Anterior vena cava (tissue), 1 donor: ENCODE data around the genes MCM10, PHYH and PRPF18.

- PRO-cap: no peak
Measured at GRCh38 chr10:11683296-11684026, 58.7 kb upstream of the ECHDC3 start.

- PRO-cap: bidirectional peak, plus-strand start at chr10:11742438, minus-strand start at chr10:11742249
Measured at GRCh38 chr10:11742014-11742316, 217 bp upstream of the ECHDC3 start.

DNA sequence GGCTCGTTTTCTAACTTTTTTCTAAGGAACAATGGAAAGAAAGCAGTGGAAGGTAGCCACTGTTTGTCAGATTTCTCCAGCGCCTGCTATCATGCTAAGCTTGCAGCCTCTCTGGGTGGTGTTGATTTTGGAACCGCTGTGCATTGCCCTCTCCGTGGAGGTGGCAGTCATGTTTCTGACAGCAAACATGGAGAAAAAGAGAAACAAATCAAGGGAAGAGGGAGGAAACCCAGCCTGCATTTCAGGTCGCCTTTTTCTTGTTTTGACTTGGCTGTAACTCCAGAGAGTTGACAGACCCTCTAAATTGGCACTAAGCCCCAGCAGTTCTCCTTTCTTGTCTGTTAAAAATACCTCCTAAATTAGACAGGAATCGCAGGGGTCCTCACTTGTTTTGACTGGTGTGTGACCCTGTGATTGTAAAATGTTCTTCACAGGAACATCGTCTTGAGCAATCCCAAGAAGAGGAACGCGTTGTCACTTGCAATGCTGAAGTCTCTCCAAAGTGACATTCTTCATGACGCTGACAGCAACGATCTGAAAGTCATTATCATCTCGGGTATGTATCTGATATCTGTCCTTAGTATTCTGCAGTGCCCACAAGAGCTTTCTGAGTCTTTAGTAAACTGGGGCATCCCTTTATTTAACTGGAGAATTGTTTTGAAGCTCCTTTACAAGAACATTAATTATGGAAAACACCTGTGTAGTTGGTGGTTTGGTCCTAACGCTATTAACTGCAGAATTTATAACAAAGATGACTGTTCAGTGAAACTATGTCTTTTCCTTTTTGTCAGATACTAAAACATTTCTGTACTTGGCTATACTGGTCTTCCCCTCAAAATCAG, 5.0 kb downstream of the ECHDC3 start:
- PRO-cap: no peak

DNA sequence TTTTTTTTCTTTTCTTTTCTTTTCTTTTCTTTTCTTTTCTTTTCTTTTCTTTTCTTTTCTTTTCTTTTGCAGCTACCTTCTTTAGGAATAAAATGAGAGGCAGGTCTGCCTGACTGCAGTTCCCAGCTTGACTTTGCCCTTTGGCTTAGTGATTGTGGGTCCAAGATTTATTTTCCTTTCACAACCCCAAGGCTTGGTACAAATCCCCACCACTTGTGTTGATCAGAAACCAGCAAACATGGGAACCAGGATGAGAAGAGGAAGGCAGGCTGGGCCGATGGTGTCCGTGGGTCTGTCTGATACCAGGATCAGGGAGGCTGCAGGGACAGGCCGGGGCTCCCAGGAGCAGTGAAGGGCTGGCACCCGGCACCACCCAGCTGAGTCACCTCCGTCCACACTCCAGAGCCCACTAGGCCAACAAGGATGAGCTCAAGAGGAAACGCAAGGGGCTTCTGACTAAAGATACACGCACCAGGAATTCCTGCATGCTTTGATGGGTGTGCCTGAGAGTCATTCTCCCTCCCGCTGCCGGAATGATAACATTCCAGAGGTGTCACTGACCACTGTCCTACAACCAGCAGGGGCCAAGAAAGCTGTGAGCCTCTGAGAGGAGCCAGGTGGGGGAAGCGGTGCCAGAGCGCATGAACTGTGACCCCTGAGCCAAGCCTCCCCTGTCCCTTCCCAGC, 29.4 kb upstream of the PROSER2 start:
- PRO-cap: no peak

DNA sequence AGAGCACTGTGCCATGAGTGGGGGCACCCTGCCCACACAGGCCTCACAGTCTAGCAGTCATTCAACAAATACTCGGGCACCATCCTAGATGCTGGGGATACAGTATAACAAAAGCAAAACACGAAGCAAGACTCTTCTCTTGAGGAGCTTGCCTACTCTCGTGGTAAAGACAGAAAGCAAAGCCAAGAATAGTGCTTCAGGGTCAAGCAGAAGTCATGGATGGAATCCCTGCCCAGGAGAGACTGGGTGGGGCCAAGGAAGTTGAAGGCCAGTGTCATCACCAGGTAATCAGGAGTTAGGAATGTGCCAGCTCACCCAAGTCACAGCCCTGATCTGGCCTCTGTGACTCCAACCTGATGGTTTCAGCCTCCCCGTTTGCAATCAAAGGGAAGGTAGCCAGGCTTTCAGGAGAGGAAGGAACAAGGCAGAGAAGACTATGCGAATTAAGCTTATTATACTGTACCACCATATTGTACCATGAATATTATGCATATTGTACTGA, 58.9 kb downstream of the PROSER2 start:
- PRO-cap: no peak

GRCh38 chr10:11898048-11899008, 75.2 kb downstream of the PROSER2 start:
- PRO-cap: no peak

GRCh38 chr10:12043055-12043835, 636 bp upstream of the UPF2 start:
- PRO-cap: bidirectional peak, plus-strand start at chr10:12043314, minus-strand start at chr10:12043180

DNA sequence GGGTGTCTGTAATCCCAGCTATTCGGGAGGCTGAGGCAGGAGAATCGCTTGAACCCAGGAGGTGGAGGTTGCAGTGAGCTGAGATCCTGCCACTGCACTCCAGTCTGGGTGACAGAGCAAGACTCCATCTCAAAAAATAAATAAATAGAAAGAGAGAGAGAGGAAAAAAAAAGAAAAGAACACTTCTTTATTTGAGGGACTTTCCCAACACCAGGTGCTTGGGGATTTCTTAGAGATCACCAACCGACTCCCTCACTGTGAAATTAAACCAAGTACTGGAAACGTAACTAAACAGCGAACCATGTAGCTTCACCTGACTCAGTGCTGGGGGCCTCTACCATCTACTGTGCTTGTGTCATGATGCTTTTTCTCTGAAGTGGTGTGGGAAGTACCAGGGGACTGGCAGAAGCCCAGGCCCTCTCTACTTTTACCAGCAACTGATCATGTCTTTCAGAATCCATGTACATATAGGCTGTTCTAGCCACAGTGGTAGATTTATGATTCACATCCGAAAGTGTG, 6.9 kb upstream of the SEC61A2 start:
- PRO-cap: no peak

- PRO-cap: no peak
Measured at GRCh38 chr10:12489628-12490157, 140.3 kb downstream of the CAMK1D start.

DNA sequence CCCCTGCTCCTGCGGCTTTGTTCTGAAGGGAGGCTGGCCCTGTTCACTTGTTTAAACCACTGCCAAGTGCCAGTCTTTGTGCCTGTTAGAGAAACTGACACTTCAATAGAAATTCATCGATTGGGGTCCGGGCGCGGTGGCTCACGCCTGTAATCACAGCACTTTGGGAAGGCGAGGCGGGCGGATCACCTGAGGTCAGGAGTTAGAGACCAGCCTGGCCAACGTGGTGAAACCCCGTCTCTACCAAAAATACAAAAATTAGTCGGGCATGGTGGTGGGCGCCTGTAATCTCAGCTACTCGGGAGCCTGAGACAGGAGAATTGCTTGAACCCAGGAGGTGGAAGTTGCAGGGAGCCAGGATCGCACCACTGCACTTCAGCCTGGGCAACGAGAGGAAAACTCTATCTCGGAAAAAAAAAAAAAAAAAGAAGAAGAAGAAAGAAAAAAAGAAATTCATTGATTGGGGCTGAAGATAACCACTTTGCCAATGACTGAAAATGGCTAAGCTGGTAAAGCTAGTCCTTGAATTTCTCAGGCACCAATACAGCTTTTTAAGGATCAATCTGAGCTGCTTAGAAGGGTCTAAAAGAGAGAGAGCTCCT, 210.9 kb downstream of the CAMK1D start:
- PRO-cap: no peak

GRCh38 chr10:12598910-12599690, 249.8 kb downstream of the CAMK1D start:
- PRO-cap: no peak

- PRO-cap: no peak
Measured at GRCh38 chr10:12604065-12604505, 254.7 kb downstream of the CAMK1D start.

- PRO-cap: no peak
Measured at GRCh38 chr10:12666379-12667022, 317.2 kb downstream of the CAMK1D start.

GRCh38 chr10:12844902-12845429, 156.5 kb downstream of the CCDC3 start:
- PRO-cap: unidirectional peak, minus-strand start at chr10:12845347

DNA sequence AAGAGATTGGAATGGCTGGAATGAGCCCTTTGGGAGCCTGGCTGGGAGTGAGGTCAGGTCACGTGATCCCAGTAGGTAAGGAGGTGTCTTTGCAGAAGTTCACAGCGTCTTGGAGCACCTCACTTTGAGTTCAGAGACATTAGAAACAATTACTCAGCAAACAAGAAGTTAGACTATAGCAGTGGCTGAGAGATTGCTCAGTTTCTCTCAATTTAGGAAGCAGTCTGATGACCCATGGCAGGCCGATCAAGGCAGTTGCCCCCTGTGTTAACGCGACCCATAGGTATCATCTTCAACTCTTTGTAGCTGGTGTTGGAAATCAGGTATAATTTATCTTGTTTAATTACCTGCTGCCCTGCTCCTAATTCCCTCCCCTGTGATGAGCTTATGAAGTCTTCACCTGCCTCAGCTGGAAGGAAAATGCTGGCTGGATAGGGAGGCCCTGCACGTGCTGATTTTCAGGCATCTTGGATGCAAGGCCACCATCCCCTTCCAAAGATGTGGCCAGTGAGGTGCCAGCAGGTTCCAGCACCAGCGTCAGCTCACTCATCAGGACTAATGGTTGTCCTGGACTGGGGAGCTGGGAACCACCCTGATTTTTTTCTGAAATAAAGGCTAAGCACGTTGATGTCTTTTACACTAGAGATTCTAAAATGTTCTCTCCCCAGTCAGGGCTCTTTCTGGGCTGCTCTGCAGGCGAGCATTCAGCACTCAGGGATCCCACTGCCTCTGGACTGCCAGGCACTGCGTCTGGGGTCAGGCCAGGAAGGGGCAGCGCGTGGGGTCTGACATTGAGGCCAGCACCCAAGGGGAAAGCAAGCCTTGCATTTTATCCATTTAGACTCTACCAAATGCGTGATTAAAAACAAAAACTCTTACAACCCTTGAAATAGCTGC, 103.8 kb downstream of the CCDC3 start:
- PRO-cap: no peak

DNA sequence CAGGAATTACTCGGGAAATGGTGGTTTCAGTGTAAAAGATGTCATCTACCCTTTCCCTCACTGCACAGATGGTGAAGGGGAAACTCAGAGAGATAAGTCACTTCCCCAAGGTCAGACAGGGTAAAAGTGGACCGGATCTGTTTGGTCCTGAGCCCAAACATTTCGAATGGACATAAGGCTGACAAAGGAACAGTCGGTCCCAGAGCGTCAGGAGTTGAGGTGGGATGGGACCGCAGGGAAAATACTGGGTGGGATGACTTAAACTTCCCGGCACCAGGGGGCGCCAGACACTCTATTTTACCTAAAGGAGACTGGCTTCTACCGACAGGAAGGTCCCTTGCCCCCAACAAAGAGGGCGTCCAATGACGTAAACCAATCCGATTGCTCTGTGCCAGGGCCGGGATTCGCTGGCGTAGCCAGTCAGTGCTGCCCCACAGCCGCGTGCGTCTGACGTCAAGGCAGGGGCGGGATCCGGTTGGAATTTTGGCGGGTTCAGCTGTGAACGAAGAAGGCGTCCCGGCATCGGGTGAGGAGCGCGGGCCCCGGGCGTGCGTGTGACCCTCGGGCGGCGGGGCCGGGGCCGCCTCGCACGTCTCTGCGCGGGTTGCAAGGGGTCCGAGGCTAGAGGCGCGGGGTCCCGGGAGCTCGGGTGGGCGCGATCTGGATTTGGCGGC, at the start of gene MCM10:
Gene MCM10, plus strand, starts transcription at position 478 of the 674 bp plus-strand sequence.
- PRO-cap: bidirectional peak, plus-strand start at position 522 of the sequence, minus-strand start at position 216 of the sequence

- PRO-cap: no peak
Measured at GRCh38 chr10:13288080-13288711, 11.7 kb downstream of the PHYH start.

DNA sequence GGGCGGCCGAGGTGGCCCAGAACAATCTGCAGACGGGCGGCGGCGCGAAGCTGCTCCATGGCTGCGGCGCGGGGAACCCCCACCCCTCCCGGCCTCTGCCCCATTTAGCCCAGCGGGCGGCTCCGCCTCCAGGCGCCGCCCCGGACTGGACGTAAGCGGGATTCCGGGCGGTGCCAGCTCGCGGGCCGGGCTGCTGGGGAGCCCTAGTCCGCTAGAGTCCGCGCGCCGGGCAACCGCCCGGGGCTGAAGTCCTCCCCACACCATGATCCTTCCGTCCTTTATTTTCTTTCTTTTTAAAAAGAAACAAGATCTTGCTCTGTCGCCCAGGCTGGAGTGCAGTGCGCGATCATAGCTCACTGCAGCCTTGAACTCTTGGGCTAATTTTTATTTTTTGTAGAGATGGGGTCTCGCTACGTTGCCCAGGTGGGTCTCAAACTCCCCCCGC, at the start of gene PHYH:
Gene PHYH, minus strand, starts transcription at position 81 of the 445 bp plus-strand sequence.
- PRO-cap: bidirectional peak, plus-strand start at position 206 of the sequence, minus-strand start at position 81 of the sequence

DNA sequence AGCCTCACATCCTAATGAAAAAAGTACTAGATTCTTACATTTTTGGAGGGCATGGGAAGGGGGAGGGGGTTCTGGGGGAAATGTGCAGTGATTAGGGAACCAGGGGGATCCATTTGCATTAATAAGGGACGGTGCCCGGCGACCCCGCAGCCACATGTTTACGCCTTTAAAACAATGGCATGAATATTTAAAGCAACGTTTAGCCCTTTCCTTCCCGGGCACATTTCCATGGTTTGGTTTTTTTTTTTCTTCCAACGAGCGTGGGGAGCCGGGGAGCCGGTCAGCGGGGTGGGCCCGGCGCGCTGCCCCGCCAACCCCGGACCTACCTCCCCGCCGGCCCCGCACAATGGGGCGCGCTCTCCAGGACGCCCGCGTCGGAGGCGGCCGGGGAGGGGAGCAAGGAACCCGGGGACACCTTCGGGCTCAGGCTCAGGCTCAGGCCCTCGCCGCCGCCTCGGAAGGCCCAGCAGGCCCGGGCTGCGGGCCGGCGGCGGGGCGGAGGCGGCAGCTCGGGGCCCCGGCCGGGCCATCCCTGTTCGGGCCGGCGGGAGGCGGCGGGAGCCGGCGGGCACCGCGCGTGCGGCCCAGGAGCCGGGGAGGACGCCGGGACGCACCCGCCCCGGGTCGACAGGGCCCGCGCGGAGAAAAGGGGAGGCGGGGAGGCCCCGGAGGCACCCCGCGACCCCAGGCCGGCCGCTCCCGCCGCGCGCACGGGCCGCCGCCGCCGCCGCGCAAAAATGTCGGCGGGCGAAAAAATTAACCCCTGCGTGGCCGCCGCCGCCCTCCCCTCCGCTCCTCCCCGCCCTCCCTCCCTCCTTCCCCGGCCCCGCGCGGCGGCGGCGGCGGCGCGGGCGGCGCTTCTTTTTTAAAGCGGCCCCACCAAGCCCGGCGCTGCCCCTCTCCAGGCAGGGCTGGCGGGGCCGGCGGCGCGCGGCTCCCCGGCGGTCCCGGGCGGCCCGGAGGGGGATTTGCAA, 855 bp downstream of the SEPHS1 start:
- PRO-cap: bidirectional peak, plus-strand start at position 587 of the sequence, minus-strand start at position 534 of the sequence; bidirectional peak, plus-strand start at position 904 of the sequence, minus-strand start at position 712 of the sequence

DNA sequence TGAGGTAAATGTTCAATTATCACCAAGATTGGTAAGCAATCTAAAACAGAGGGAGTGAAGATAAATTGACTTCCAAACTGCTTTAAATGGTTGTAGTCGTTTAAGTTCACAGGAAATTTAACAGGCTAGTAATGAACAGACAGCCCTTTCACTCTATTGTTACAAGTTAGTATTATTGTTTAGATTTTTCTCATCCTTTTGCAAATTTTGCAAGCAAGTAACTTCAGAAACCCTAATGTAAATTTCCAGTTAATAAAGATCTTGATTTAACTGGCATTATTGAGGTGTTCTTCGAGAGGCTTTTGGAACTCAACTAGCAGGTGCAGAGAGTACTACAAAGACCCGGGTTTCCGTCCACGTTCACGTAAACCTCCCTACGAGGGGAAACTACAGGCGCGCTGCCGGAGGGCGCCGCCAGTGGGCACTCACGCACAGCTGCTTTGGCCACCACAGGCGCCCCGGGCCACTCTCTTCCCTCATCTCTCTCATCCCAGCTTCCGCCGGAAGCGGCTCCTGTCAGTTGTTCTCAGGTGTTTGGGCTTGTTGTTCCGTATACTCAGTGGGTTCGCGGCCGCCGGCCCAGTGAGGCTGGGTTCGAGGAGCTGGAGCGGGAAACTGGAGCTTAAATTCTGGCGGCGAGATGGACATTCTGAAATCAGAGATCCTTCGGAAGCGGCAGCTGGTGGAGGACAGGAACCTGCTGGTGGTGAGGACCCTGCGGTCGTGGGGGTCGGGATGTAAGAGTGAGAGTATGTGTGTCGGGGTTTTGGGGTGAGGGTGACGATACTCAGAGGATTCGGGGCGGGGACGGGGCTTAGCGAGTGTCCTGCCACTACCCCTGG, at the start of gene PRPF18:
Gene PRPF18, plus strand, starts transcription at position 519 of the 842 bp plus-strand sequence.
- PRO-cap: unidirectional peak, plus-strand start at position 559 of the sequence